ENCODE results near the gene EFNA5.

DNA sequence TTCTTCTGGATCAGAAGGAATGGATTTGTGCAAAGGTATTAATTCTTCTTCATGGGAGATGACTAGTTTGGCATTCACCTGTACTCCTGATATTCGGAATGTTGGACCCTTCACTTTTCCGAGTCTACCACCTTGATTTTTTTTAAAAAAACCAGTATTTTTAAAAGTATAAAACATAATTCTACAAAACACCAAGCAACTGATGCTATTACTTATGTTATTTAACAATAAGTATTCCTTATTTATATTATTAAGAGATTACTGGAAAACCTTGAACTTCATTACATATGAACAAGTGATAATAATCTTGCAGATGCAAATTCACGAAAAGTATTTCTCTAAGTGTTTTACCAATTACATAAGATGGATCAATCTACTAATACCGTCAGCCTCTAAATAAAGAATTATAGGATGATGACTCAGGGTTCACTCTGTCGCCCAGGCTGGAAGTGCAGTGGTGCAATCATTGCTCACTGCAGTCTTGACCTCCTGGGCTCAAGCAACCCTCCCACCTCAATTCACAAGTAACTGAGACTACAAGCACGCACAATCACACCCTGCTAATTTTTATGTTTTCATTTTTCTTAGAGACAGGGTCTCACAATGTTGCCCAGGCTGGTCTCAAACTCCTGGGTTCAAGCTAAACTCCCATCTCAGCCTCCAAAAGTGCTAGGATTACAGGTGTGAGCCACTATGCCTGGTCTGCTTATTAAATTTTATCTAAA lies 56.2 kb downstream of the CHD1 start:
- PRO-cap: no peak

DNA sequence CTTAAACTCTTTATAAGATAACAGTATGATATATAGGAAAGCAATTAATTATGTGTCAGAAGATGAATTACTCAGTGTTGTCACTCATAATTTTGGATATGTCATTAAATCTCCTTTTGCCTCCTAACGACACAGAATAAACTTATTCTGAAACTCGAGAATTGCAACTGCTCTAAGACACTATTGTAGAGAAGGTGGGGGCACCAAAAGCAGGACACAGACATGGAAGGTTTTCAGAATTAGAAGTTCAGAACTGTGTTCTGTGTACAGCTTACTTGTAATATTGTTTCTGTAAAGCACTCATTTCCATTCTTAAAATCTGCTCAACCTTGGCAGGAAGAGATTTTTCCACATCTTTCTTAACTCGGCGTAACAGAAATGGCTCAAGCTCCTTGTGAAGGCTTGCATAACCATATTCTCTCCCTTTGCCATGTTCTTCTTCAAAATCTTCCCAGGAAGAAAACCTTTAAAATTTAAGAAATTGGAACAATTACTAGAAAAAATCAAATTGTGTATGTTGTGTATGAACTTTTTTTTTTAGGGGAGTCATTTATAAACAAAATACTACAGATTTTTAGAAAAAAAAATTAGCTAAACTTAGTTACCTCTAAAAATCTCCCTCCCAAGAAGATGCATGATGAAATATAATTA lies 36.4 kb downstream of the CHD1 start:
- PRO-cap: no peak

DNA sequence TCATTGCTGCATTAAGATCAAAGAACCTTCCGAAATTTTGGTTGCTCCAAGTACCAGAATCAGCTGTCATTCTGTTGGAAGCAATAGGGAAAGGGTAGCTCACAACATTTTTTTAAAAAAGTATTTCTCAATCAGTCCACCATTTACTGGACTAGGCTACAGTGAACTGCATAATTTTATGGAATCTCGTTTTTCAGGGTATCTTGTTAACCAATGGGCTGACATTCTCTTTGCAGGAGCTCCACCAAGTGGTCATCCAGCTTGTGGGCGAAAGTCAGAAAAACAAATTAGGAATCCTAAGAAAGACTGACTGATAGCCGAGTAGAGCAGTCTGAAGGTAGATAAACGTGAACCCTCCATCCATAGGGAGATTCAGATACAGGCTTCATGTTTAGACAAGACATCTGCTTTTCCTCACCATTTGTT lies 103.6 kb upstream of the CHD1 start:
- PRO-cap: no peak

DNA sequence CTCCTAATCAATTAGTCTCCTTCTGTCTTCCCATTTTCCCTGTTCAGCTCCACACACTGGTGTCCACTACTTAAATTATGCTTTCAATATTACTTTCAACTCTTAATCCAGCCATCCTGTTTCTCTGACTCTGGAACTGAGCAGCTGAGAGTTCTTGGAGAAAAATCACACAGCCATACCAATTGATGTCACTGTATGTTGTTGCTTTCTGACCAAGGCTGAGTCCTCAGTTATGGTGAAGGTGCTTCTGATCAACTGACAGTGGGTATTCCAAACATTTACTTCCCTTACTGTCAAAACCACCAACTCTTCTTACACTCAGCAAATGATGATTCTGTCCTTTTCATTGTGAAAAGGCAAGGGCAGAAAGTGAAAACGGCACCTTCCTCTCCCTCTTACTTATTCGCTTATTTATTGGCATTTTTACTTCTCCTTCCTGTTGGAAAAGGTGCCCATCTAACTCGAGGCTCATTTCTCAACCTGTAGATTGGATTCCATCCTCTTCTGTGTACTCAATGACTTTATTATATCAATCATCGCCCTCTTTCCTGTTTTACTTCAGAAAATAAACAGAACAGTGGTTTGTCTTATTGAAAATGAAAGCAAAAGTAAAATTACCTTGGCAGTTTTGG lies 104.2 kb upstream of the CHD1 start:
- PRO-cap: no peak

DNA sequence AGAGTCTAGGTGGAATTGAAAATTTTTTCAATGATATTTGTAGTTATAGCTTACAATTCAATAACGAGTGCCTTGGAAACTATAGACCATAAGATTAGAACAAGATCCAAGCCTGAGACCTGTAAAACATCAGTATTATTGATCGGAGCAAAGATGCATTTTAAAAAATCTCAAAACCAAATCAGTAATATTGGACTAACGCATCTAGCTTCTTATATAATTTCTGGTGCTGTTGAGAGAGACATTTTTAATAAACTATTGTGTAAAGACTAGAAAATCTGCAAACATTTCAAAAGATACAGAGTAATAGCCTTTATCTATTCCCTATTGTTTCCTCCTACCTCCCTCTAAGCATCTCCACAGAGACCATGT lies 669.6 kb upstream of the ST8SIA4 start:
- PRO-cap: no peak

DNA sequence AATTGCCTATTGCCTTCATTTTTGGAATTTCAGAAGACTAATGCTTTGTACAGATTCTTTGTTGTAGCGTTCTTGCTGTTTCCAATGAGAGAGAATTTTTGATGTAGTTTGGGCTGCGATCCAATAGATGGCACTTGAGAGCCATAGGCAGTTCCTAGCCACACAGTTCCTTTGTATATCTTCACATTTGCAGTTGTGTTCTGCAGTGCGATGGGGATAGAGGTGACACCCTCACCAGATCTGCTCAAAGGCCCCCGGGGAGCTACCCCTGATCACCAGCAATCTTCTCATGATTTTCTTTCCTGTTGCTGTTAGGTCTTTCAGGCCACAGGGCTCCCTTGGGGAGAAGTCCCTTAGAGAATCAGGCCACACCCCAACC lies 353.8 kb downstream of the SLCO4C1 start:
- PRO-cap: unidirectional peak, plus-strand start at position 192 of the sequence

DNA sequence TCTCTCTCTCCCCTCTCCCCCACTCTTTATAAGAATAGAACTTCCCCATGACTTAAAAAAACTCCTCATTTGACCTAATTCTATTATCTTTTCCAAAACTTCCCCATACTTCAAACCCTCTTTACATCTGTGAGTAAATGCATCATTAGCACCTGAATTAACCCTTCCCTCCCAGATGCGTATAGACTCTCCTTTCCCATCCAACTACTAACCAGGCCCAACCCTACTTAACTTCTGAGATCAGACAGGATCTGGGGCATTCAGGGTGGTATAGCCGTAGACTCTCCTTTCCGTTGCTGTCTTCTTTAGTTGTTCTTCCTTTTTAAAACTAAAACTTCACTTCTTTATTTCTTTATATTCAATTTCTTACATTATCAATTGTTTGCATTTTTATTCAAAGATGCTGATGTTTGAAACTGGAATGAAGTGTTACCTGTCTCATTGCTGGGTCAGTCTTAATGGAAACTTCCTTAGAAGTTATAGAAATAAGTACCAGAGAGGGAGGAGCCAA lies 165.2 kb downstream of the SLCO4C1 start:
- PRO-cap: bidirectional peak, plus-strand start at position 486 of the sequence, minus-strand start at position 282 of the sequence

DNA sequence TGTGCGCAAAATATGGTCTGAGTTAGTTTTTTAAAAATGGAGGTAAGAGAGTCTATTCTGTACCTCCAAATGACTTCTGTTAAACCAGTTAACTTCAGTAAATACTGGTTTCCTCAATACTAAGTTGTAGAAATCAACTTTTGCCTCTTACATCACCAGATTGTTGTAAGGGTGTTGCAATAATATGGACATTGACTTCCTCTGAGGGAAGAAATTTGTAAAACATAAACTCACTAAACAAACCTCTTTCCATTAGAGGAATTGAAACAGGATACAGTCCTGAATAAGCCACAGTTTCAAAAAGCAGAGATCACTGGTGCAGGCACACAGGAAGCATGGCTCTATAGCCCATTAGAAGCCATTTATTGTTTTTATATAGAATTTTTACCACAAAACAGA lies 32.7 kb upstream of the SLCO6A1 start:
- PRO-cap: no peak

GRCh38 chr5:102755741-102755897 lies 514 bp downstream of the PAM start:
- PRO-cap: no peak

DNA sequence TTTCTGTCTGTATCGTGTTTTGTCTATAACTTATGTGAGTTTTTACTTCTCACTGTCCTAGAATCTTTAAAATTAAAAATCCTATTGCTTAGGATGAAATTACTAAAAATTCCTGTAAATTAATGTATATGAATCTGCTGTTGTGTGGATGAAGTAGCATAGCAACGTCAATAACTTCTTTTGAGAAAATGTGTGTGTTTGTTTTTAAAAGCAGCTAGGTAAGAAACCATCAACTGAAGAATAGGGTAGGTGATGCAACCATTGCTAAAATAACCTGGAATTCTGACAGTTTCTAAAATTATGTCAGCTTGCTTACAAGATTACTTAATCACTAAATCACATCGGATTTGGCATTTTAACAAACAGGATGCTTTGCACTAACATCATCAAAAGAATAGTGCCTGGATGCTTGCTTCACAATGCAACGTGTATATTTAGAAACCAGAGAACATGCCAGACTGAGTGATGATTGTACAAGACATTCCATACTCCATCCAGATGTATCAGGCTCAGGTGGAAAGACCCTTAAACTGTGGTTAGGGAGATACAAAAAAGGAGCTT lies 43.8 kb downstream of the PAM start:
- PRO-cap: no peak

DNA sequence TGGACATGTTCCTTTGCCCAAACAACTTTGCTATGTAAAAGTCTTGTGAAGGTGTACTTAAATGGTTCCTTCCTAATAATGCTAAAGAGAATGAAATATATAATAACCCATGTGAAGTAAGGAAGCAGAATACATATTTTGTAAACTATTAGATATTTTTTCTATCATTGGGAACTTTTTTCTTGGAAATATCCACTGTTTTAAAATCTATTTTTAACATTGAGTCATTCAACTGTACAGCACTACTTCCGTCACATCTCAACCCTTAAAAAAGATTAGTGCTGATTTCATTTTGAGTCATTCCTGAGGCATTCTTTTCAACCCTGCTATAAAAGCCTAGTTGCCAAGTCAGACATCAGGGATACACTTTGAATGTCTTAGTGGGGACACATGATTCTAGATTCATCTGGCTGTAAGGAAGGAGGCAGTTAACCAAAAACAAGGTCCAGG lies 161.0 kb downstream of the GIN1 start:
- PRO-cap: no peak

DNA sequence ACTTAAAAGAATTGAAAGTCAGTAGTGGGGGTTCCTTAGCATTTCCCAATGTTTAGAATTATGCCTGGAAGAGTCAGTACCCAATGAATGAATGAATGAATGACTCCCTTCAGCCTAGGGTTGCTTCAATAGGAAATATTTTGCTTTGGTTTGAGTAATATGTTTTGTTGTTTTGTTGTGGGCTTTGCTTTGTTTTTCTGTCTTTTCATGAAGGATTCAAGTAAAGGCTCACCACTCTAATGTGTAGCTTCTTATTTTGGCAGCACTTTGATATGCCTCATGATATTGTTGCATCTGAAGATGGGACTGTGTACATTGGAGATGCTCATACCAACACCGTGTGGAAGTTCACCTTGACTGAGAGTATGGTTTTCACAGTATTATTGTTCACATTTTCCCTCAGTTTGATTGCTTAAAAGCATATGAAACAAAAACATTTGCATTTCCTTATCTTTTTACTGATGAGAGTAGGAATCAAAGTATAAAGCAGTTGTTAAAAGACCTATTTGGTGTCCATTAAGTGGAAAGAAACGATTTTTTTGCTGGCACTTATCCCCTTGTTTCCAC lies 102.8 kb downstream of the GIN1 start:
- PRO-cap: no peak

GRCh38 chr5:104080059-104080492 lies 517.5 kb upstream of the NUDT12 start:
- PRO-cap: no peak

DNA sequence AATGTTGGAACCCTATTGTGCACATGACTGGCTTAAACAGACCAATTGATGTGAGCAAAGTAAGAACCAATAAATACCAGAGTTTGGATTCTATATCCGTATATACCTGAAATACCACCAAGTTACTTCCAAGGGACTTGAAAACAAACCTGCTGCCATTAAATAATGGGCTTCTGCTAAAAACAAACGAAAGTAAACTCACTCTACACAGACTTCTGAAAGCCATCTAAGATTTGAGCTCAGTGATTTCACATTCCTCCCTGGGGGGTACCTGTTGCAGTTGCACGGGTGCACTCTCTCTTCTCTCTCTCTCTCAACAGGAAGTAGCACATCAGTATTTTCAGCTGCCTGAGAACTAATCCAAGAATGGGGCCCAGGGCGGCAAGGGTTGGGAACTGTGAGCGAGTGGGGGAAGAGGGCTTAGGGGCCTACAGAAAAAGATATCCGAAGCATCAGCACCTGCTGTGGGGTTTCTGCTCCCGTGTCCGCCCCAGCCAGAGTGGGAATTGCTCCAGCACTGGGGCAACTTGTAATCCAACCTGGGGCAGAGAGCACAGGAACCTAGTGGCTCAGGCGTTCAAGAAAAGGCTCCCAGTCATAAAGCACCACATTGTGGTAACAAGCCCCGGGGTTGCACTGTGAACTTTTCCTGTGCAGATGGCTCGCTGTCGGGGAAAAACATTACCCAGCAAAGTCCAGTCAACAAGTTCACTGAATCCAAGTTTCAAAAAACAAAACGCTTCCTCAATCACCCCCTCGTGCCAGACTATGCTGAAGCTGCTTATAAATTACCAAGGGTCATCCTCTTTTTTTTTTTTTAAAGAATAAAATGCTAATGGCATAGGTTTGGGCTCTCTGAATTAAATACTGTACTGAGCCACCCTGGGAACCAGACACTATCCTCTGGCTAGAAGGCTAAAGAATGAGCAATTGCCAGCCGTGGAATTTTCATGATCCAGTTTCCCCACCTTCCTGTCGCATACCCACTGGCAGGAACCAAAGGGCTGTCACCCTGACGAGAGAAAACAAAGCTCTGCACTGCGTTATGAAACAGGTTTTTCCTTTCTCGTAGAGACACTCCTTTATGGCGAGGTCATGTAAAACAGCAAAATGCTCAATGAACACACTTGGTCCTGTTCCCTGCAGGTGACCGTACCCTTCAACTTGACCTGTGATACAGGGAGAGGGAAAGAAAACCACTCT lies 99.6 kb downstream of the EFNA5 start:
- PRO-cap: no peak

GRCh38 chr5:107670726-107671153 lies at the start of gene EFNA5:
Gene EFNA5 (minus strand): TSS chr5:107670937.
- PRO-cap: bidirectional peak, plus-strand start at chr5:107670980, minus-strand start at chr5:107670905; bidirectional peak, plus-strand start at chr5:107671049, minus-strand start at chr5:107671059

DNA sequence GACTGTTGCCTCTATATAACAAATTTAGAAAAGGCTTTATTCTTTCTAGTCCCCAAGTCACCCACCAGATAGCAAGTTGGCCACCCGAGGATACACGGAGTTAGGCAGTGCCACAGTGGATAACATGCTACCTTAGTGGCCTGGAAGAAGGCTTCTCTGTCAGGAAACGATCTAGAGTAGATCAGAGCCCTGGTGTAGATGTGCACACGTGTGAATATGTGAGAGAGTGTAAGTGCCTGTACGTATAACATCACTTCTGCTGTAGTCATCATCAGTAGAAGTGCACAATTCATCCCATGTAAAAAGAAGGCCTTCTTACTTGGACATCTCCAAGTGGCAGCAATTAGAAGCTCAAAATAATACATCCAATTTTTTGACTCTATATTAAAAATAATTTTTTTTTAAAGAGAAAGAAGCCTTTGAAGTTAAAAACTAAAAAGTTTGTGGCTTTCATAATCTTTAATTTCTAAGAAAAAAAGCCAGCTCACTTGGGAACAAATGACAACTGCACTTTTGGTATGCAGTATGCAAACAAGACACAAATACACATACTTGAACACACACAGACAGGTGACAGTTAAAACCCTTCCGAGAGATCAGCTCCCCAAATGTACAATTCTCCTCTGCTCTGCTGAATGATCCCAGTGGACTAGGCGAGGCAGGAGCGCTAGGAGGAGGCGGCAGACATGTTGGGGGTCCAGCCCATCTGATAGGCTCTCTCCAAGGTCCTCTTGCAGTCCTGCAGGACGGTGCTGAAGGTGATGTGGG lies 190.5 kb upstream of the EFNA5 start:
- PRO-cap: no peak

DNA sequence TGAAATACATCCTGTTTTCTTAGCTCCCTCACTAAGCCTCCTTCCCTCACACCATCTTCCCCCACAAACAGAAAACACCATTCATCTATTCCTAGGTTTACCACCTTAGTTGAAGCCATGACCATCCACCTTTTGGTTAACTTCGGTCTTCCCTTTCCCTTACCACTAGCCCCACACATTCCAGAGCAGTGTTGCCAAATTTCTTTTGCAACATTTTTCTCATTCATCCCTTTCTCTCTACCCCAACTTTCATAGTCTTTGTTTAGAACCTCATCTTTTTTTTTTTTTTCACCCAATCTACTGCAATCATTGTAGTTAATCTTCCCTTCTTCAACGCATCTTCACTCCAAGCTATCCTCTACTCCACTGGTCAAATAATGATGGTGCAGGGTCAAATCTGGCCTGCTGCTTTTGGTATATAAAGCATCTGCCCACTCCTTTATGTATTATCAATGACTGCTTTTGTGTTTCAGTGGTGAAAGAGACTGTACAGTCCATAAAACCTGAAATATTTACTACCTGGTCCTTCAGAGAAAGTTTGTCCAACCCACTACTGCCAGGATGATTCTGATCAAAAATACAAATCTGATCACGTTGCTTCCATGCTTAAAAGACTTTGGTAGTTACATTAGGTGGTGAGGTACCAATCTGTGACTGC lies 272.7 kb upstream of the EFNA5 start:
- PRO-cap: no peak

GRCh38 chr5:108003012-108003605 lies 332.4 kb upstream of the EFNA5 start:
- PRO-cap: no peak

DNA sequence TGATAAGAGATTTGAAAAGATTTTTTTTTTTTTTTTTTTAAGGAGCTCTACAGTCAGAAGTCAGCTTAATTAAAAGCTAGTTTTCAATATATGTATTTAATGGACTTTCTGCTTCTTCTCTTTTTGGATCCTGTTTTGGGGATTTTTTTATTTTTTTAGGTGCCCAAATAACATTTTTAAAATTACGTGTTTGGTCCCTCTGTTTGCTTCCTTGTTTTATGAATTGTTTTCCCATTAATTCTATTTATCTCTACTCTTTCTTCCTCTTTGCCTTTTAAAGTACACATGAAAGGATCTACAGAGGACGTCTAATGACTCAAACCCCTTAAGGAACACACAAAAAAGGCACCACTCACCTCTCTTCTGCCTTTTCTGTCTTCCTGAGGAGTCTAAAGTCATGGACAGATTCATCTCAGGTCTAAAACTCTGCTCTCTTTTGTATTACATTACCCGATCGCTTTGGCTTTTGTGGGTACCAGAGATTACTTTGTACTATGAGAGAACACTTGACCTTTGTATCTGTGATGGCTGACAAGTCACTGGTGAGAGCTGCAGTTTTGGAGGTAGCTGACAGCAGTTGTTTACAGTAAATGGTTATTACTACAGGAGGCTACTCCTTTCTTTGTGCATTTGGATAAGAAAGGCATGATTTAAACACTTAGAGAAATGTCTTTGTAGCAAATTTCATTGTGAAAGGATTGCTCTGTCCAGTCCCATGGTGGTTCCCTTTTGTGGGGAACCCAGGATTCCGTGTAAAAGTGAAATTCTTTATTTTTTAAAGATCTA lies 307.4 kb downstream of the FBXL17 start:
- PRO-cap: no peak

- PRO-cap: no peak
Observed at GRCh38 chr5:108359226-108360058, 22.5 kb downstream of the FBXL17 start.